ENCODE measurements around the gene SPOP.

DNA sequence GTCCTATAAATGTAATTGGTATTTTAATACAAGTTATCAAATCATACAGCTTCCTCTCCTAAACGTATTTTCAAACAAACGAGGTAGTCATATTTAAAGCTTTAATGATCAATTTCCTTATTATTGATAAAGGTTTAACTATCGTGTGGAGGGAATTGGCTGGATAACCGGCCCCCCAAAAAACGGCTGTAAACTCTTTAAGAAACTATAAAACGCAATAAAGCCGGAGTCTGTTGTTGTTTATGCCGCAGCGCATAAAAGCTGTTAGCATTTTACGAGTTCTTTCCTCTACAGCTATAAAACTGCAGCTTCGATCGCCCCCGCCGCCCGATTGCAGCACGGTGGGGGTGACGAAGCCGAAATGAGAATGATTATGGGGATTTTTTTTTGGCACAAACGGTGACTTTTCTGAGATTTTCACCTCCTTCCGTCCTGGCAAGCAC lies 582 bp upstream of the HOXB8 start:
- PRO-cap = no peak
- RAMPAGE, long total RNA, 4 experiments = no peak in any of the 4 experiments

DNA sequence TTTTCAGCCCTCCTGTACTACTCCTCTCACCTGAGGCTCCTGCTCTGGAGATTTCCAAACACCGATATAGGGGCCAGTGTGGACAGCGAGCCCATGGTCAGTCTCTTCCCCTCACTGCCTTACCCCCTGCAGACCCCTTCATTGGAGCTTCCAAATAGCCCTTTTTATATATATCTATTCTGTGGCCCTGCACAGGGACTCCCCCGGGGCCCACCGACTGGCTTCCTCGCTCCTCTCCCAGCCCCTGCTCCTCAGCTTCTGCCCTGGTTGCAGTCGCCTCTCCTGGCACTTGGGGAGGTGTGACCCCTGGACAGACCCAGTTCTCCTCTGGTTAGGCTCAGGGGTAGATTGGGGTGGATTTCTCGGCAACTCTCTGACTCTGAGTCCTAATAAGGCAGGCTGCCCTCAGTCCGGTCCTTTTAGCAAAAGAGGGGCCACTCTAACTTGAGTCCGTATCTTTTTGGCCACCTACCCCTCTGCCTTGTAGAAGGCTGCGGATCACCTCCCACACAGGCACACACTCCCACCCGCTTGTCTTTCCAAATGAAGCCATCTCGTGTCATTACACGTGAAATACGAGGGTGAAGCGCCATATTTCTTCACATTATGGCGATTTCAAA lies 1.5 kb upstream of the HOXB9 start:
- PRO-cap = unidirectional peak, minus-strand start at position 260 of the sequence
- RAMPAGE, long total RNA, 4 experiments = no peak in any of the 4 experiments

DNA sequence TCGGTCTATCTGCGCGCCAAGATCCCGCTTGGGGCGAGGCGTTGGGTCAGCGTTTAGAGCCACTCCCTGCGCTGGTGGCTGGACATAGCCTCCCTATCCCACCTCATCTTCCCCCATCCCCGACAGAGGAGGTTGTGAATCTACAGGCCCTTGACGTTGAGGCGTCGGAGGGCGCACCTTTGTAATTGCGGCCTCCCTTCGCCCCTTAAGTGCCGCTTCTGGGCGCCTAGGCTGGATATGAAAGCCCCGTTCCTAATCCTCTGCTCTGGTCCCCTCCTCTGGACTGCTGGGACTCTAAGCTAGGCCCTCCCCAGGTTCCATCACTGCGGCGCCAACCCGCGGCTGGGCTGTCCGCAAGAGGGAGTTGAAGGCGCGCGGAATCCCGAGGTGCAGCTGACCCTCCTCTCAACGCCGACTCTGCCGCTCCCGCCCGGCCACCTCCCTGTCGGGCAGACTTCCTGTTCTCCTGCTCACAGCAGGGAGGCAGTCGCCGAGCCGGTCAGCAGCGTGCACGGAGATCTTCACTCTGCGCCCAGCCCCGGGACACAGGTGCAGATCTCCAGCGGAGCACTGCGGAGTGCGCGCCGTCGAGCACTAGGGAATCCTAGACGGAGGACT lies 16.1 kb upstream of the HOXB9 start:
- PRO-cap = bidirectional peak, plus-strand start at position 486 of the sequence, minus-strand start at position 419 of the sequence
- RAMPAGE, long total RNA, 4 experiments = start-site peak on the plus strand in 3 of 4 experiments, centred at positions 479 to 507 of the sequence, 115 to 372 reads per replicate

- PRO-cap = no peak
- RAMPAGE, long total RNA, 4 experiments = start-site peak on the plus strand in 1 of 4 experiments, at chr17:48671936-48672000 at its widest, 8 reads per replicate
Measured at GRCh38 chr17:48671594-48672104, 45.5 kb upstream of the HOXB9 start.

- PRO-cap = no peak
- RAMPAGE, long total RNA, 4 experiments = no peak in any of the 4 experiments
Measured at GRCh38 chr17:48729343-48730327, 1.1 kb upstream of the HOXB13 start.

GRCh38 chr17:48732768-48733632 lies 4.5 kb upstream of the HOXB13 start:
- PRO-cap = no peak
- RAMPAGE, long total RNA, 4 experiments = no peak in any of the 4 experiments

DNA sequence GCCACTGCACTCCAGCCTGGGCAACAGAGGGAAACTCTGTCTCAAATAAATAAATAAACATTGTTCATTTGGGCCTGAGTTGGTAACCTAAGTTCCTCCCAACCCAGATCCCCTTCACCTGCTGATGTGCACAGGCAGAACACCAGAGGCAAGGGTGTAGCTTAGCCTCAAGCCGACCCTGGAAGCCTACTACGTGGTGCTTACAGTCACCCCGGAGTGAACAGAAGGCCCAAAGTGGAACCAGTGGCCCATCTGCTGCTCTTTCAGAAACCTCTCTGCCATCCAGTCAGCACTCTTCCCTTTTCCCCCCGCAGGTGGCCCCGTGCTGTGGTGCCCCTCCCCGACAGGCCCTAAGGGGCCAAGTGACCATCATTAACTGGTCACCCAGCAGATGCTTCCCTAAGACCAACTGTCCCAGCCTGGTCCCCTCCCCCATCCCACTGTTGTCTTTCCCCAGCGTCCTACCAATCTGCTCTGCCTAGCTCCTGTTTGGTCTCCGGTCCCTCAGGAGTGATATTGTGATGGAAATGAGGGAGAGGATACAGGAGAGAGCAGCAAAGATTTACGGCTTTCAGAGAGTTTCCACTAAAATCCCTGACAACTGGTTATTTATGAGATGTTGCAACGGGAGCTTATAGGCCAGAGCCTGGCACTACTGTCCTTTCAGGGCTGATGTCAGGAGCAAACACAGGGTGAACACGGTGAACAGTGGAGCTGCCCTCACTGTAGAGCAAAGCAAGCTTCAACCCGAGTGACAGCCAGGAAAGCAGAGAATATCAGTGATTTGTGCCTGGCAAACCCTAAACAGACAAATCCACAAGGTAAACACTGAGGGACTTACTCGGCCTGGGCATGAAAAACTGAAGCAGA lies 1.3 kb upstream of the TTLL6 start:
- PRO-cap = no peak
- RAMPAGE, long total RNA, 4 experiments = no peak in any of the 4 experiments

DNA sequence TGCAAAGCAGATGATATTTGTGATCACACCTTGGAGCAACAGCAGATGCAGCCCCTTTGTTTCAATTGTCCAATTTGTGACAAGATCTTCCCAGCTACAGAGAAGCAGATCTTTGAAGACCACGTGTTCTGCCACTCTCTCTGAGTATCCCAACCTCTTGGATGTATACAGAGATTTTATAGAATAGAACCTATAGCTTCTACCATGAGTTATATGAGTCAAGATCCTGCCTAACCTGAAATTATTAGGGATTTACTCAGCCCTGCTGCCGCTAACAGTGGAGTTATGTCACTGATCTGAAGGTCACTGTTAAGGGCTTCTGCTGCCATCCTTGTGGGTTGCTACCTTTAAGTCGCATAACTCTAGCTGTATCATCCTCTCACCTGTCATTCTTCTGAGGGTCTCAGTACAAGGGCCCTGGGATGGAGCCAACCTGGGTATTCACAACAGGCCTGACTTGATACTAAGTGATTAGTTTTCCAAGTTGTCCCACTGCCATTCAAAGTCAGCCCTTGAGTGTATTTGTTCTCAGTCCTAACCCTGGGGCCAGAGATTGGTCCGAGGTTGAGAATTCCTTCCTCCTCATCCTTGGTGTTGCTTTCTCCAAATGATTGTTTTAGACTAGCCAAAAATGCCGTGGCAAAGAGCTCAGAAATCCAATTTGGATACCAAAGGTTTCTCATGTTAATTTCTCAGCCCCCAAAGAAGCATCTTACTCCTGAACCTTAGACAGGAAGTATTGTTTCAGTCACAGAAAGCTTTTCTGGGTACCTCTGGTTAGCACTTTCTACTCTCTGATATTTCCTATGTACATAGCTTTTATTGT lies 29.5 kb upstream of the ATP5MC1 start:
- PRO-cap = no peak
- RAMPAGE, long total RNA, 4 experiments = no peak in any of the 4 experiments

DNA sequence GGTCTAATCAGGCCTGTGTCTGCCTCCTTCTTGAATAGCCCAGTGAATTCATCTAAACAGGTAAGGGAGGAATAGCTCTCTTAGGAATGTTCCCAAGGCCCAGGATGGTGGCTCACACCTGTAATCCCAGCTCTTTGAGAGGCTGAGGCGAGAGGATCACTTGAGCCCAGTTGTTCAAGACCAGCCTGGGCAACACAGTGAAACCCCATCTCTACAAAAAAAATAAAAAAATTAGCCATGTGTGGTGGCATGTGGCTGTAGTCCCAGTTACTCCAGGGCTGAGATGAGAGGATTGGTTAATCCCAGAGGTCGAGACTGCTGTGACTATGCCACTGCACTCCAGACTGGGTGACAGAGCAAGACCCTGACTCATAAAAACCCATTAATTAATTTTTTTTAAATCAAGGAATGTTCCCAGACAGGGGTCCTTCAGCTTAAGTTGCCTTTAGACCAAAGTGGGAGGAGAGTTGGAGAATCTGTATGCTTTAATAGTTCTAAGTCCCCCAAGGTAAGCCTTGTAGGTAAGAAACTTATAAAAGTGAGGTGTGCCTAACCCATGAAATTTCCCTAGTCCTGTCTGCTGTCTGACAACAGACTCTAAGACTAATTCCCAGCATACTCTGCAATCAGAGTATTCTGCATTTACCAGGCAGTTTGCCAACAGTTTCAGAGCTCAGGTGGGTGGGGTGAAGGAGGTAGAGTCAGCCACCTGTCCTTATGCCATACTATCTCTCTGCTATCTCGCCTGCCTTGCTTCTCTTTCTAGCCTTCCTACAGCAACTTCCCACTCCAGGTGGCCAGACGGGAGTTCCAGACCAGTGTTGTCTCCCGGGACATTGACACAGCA lies 2.0 kb downstream of the ATP5MC1 start:
- PRO-cap = bidirectional peak, plus-strand start at position 728 of the sequence, minus-strand start at position 569 of the sequence
- RAMPAGE, long total RNA, 4 experiments = no peak in any of the 4 experiments

- PRO-cap = no peak
- RAMPAGE, long total RNA, 4 experiments = start-site peak on the plus strand in 1 of 4 experiments, at chr17:48912561-48913084 at its widest, 12 reads per replicate
Measured at GRCh38 chr17:48912700-48913335, 4.6 kb downstream of the UBE2Z start.

- PRO-cap = no peak
- RAMPAGE, long total RNA, 4 experiments = no peak in any of the 4 experiments
Measured at GRCh38 chr17:48920840-48921769, 12.9 kb downstream of the UBE2Z start.

GRCh38 chr17:48966842-48967142 lies 1.6 kb downstream of the GIP start:
- PRO-cap = no peak
- RAMPAGE, long total RNA, 4 experiments = no peak in any of the 4 experiments

- PRO-cap = no peak
- RAMPAGE, long total RNA, 4 experiments = no peak in any of the 4 experiments
Measured at GRCh38 chr17:48972313-48972912, 4.0 kb upstream of the GIP start.

- PRO-cap = no peak
- RAMPAGE, long total RNA, 4 experiments = no peak in any of the 4 experiments
Measured at GRCh38 chr17:49015898-49016370, 18.7 kb downstream of the IGF2BP1 start.

DNA sequence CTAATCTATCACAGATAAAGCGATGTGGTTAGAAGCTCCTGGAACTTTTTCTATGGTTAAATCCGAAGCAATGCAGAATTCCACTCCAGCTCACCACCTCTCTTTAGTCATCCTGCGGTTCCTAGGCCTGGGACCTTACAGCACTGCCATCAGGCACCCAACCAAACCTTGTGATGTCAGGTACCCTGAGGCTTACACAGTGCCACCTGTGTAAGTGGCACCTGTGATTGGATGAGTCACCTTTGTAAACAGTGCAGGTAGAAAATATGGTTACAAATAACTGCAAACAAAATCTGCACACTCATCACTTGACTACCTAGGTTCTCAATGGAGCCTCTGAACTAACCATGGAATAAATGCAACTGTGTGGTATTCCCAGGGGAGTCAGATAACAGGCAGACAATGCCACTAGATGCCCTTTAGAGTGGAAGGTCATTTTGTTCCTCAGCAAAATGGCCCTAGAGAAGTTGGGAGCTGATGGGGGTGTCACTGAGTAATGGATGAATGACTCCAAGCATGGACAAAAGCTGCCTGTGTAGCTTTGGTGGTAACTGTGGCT lies 31.3 kb upstream of the B4GALNT2 start:
- PRO-cap = unidirectional peak, minus-strand start at position 170 of the sequence
- RAMPAGE, long total RNA, 4 experiments = no peak in any of the 4 experiments

- PRO-cap = no peak
- RAMPAGE, long total RNA, 4 experiments = no peak in any of the 4 experiments
Measured at GRCh38 chr17:49208851-49209880, 1.2 kb downstream of the GNGT2 start.

GRCh38 chr17:49358471-49359225 lies 3.4 kb downstream of the ZNF652 start:
- PRO-cap = unidirectional peak, plus-strand start at chr17:49358770
- RAMPAGE, long total RNA, 4 experiments = no peak in any of the 4 experiments

DNA sequence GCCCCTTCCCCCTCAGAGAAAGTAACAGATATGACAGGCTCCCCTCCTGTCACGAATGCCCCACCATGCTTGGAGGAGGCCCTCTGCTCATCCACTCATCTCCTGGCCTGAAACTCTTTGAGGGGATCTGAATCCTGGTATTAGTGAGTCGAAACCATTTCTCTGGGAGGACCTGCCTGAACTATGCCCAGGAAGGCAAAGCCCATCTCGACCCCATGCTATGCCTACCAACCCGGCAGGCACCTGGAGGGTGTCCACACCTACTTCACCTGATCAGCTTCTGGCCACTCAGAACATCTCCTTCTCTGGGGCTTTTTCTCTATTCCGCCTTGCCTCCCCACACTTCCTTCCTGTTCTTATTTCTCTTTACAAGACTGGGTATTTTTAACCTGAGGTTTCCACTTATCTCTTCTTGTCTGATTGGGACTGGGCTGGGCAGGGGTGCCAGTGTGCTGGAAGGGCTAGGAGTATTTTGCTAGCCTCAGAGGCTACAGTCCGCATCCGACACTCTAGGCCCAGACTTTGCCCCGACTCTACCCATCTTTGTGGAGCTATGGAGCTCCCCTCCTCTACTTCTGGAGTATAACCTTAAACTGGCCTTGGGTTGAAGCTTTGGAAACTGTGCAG lies 26.1 kb upstream of the ZNF652 start:
- PRO-cap = bidirectional peak, plus-strand start at position 415 of the sequence, minus-strand start at position 245 of the sequence
- RAMPAGE, long total RNA, 4 experiments = no peak in any of the 4 experiments

- PRO-cap = no peak
- RAMPAGE, long total RNA, 4 experiments = no peak in any of the 4 experiments
Measured at GRCh38 chr17:49401889-49402373, 12.8 kb downstream of the PHB1 start.

GRCh38 chr17:49677401-49678494 lies at the start of gene SPOP:
SPOP (minus strand) TSS chr17:49678097.
- PRO-cap = bidirectional peak, plus-strand start at chr17:49677725, minus-strand start at chr17:49677533; bidirectional peak, plus-strand start at chr17:49678266, minus-strand start at chr17:49677977
- RAMPAGE, long total RNA, 4 experiments = start-site peak on the minus strand in 3 of 4 experiments, at chr17:49677987-49678116 at its widest, 69 to 743 reads per replicate

Measured in transverse colon (tissue), 4 donors.